Measurements from ENCODE around the genes PAEP and ENSG00000236543.

GRCh38 chr9:134215591-134216341, 79.9 kb downstream of the WDR5 start:
- PRO-cap: no peak
- RAMPAGE, long total RNA, 3 experiments: no peak in any of the 3 experiments

DNA sequence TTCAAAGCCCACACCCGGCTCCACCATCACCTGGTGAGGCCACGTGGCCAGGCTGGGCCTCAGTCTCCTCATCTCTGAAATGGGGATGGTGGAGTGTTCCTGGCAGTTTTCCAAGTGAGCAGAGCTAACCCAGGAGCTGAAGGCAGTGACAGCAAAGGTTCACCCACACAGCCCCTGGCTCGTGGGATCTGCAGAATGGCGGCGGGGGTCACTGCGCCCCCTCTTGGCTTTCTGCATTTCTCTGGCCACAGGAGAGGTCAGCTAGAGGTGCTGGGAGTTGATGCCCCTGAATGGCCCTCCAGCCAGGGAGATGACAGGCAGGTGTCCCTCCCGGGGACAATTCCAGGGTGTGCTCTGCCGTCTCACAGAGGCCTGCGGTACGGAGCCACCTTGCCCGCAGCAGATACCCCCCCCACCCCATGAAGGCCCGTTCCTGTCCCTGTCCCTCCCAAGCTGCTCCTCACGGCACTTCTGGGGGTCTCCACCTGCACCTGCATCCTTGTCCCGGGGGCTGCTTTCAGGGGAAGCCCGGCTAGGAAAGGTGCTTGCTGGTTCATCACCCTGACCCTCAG, 61.8 kb upstream of the RXRA start:
- PRO-cap: no peak
- RAMPAGE, long total RNA, 3 experiments: no peak in any of the 3 experiments

DNA sequence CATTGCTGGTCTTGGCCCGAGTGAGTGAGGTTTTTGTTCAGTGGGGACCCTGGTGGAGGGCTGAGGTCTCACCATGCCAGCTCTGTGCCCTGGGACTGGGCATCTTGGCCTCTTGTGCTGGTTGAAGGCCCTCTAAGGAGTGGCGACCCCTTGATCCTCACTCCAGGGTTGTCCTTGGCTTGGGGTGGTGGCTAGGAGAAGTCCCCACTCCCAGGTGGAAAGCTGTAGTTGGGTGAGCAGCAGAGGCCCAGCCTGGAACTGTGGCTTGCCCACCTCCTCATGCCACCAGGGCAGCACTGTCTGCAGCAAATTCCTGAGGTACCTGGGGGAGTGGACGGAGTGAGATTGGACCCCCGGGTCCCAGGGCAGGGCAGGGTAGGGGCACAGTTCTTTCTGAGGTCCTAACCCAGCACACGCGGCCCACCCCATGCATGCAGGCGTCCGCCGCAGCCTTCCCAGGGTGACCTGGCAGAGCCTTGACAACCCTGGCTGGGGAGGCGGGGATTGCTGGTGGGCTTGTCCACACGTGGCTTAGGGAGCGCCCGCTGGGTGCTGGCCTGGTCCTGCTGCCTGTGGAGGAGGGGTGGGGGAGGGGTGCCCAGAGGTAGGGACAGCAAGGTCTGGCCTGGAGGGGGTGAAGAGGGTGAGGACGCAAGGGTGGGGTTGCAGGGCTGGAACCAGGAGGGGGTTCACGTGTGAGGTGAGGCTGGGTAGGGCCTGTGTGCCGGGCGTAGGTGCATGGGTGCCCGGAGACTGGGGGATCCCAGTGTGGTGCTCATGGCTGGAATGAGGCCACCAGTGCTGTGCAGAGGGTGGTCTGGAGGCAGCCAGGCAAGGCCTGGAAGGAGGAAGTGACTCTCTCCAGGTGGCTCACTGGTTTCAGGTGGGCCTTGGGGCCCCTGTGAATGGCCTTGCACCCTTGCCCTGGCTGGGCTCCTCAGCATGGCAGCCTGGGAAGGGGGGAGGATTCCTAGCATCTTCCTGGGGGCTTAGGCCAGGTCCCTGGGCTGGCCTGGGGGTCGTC, 6.0 kb downstream of the RXRA start:
- PRO-cap: no peak
- RAMPAGE, long total RNA, 3 experiments: no peak in any of the 3 experiments

DNA sequence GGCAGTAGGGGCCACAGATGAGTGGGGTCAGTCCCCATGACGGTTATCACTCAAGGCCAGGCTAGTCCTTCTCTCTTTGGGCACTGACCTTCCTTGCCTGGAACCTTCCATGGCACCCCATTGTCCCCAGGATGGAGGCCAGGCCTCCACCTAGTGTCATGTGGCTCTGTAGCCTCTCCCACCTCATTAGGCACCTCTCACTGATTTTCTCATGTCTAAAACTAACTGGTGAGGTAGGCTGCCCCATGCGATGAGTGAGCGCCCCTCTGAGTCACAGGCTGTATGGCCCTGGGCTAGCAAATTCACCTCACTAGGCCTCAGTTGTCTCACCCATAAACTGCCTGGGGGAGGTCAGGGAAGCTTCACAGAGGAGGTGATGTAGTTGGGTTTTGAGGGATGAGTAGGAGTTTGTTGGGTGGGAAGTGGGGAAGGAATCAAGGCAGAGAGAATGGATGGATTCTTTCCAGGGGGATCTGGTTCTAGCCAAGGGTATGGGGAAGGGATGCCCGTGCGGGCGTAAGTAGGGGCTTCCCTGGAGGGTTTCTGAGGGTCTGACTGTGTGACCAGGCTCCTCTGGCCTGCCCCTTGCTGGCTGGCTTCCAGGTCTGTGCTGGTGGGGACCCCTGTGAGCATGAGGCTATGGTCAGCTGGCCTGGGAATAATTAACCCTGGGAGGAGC, 8.9 kb downstream of the RXRA start:
- PRO-cap: no peak
- RAMPAGE, long total RNA, 3 experiments: no peak in any of the 3 experiments

DNA sequence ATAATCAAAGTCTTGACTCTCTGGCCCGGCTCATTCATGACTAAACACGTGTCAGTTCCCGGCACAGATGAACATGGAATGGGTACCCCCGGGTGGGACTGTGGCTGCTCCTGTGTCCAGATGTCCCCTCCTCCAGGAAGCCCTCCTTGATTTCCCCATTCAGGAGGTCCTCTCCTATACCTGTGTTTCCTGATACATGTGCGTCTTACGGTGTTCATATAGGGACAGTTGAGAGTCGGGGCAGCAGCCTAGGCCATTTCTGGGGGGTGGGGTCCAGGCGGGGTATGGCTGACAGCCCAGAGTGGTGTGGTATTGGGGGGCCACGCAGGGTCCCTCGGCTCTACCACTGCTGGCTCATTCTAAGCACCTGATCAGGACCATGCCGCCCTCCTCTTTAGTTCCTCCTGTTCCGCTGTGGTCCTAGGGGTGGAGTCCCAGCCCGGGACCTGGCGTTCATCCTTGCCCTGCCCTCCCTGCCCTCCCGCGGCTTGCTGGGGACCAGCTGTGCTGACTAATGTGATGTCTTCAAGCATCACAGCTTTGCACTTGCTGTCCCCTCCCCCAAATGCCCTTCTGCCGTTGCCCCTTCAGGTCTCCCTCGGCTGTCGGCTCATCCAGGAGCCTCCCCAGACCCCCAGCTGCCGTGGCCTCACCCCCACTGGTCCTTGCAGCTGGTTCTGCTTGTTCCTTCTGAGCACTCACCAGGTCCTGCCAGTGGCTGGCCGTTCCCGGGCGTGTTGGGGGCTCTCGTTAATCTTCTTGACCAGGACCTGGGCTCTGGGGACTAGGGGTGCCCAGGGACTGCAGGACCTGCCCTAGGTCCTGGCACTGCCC, 19.8 kb downstream of the RXRA start:
- PRO-cap: bidirectional peak, plus-strand start at position 564 of the sequence, minus-strand start at position 396 of the sequence
- RAMPAGE, long total RNA, 3 experiments: no peak in any of the 3 experiments

- PRO-cap: bidirectional peak, plus-strand start at chr9:134373103, minus-strand start at chr9:134373005
- RAMPAGE, long total RNA, 3 experiments: no peak in any of the 3 experiments
Observed at GRCh38 chr9:134372547-134373478, 46.6 kb downstream of the RXRA start.

DNA sequence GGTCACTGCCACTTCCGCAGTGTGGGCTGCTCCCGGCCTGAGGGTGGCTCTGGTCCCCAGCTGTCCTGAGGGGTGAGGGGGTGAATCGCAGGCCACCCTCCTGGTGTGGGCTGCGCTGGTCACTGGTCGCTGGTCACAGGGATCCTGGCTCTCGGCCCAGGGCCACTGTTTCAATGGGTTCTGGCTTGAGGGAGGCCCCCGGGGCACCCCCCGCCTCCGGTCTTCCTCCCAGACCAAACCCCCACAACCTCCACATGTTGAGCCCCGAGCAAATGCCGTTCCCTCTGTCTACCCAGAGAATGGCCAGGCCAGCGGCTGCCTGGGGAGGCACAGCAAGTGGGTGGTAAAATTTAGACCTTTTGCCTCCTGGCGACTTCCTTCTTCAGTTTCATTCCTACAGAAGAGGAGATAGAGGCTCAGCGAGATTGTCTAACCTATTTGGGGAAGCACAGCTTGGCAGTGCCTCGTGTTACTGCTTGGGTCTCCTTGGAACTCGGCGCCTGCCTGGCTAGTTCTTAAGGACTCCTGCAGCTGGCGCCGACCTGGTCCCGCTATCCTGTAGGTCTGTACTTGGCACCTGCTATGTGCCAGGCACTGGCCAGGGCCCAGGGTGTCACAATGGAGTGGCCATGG, 48.2 kb downstream of the RXRA start:
- PRO-cap: bidirectional peak, plus-strand start at position 511 of the sequence, minus-strand start at position 488 of the sequence
- RAMPAGE, long total RNA, 3 experiments: no peak in any of the 3 experiments

DNA sequence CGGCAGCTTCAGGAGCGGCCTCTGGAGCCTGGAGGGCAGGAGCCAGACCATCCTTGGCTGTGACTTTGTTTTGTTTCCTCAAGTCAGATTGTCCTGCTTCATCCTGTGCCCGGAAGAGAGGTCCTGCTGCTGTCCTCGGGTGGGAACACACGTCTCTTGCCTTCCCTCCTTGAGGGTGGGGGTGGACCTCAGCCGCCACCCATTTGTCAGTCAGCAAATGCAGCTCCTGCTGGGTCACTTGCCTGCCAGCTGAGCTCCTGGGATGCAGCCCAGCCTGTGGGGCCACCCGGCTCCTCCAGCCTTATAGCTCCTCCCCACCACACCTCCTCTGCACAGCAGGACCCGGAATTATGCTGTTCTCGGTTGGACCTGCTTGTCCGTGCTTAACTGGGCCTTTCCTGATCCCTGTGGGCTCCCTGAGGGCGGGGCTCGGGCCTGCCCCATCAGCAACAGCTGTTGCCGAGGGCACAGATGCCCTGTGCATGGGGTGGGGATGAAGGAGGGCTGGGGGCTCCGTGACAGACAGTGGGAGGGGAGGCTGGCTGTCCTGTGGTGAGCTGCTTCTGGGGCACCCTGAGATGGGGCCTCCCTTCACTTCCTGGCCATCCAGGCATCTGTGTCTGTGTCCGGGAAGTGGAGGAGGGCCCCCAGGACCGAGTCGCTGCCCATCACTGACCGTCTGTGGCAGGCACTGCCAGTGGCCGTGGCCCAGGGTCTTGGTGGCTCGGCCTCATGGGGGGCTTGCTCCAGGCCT, 52.8 kb downstream of the RXRA start:
- PRO-cap: bidirectional peak, plus-strand start at position 333 of the sequence, minus-strand start at position 158 of the sequence
- RAMPAGE, long total RNA, 3 experiments: no peak in any of the 3 experiments

- PRO-cap: bidirectional peak, plus-strand start at chr9:134439748, minus-strand start at chr9:134439506
- RAMPAGE, long total RNA, 3 experiments: start-site peak on the plus strand in 1 of 3 experiments, at chr9:134439463-134439593 at its widest, 27 reads per replicate
Observed at GRCh38 chr9:134439265-134440081, 113.2 kb downstream of the RXRA start.

DNA sequence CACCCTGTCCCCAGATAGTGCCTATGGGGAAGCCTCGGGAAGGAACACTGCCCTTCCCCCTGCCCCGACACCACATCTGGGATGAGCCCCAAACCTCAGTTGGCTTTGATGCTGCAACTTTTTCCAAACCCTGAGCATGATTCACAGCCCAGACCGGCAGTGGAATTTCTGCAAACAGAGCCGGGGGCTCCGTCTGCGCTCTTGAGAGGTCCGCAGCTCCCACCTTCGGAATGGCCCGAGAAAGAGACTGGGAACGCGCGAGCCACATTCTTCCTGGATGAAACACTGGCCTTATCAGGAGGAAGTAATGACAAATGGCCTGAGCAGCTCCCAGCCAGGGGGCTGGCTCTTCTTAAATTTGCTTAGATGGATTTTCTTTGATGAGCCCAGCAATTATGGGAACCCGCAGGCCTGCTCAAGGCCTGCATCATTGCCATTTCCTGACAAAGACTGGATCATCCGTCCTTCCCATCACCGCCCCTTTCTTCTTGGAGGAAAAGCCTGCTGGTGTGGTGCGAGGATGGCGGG, 39.0 kb upstream of the COL5A1 start:
- PRO-cap: no peak
- RAMPAGE, long total RNA, 3 experiments: no peak in any of the 3 experiments

DNA sequence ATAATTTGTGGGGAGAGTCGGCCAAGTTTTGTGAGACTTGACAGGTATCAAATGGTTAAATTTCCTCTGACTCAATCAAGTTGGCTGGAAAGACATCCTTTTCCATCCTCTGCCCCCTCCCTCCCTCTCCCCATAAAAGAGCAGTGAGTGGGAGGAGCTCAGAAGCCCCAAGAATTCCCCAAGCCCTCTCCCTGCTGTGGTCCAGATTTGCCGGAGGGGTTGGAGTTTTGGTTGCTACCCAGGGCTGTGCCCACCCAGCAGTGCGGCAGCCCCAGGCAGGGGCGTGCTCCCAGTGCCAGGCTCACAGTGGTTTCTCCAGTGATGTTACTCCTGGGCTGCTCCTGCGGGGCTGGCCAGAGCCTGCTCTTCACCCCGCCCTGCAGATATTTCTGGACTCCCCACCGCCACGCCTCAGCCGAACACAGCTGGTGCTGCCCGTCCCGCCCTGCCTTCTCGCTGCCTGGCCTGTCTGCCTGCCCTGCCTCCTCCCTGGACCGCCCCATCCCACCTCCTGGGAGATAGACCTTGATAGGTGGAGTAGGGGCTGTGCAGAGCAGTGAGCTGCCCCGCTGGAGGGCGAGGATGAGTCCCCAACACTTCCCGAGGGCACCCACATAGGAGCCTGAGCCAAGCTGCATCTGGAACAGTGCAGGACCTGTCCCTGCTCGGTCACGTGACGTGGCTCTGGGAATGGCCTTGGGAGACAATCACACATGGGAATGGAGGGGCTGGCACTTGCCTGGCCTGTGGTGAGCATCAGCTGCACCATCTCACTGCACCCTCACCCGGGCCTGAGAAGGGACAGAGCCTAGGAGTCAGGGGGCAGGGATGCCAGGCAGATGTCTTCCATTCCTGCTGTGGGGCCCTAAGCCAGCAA, 3.5 kb downstream of the COL5A1 start:
- PRO-cap: bidirectional peak, plus-strand start at position 161 of the sequence, minus-strand start outside the sequence
- RAMPAGE, long total RNA, 3 experiments: no peak in any of the 3 experiments

- PRO-cap: unidirectional peak, plus-strand start at chr9:134896413
- RAMPAGE, long total RNA, 3 experiments: no peak in any of the 3 experiments
Observed at GRCh38 chr9:134895848-134896700, 15.5 kb downstream of the FCN2 start.

GRCh38 chr9:135103336-135103674, 15.8 kb downstream of the OLFM1 start:
- PRO-cap: bidirectional peak, plus-strand start at chr9:135103434, minus-strand start at chr9:135103222
- RAMPAGE, long total RNA, 3 experiments: no peak in any of the 3 experiments

DNA sequence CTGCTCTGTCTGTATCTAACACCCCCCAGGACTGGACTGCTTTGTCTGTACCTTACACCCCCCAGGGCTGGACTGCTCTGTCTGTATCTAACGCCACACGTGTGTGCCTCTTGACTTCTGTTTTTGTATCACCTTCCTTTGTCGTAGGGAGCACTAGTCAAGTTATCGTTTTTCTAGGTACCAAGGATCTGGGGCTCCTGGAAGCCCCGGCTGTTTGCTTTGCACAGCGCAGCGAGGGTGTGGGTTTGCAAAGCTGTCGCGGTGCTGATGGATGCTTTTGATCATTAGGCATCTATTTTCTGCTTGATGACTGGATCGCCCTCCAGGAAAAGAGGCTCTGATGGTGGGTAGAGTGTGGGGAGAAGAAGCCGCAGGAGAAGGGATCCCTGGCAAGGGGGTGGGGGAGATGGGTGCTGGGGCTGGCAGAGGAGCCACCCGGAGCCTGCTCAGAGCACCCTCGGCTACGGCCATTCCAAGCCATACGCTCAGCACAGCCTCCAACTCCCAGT, 21.7 kb downstream of the OLFM1 start:
- PRO-cap: no peak
- RAMPAGE, long total RNA, 3 experiments: no peak in any of the 3 experiments

DNA sequence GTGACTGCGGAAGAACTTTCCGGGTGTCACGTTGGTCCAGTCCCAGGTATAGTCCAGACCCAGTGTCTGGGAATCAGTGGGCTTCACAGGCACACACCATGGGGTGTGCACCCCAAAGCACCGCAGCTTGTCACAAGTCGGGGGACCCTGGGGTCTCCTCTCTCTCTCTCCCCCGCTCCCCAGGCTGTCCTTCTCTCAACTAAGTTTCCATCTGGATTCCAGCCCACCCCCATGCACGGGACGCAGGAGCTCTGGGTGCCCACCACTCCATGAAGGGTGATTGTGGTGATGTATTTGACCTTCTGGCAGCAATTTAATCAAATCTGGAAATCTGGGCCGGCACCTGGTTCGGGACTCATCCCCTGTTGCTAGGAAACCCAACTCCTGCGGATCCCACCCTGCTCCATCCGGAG, 106.0 kb upstream of the PPP1R26 start:
- PRO-cap: no peak
- RAMPAGE, long total RNA, 3 experiments: no peak in any of the 3 experiments

- PRO-cap: no peak
- RAMPAGE, long total RNA, 3 experiments: no peak in any of the 3 experiments
Observed at GRCh38 chr9:135486527-135487017, 7.0 kb downstream of the PPP1R26 start.

- PRO-cap: no peak
- RAMPAGE, long total RNA, 3 experiments: no peak in any of the 3 experiments
Observed at GRCh38 chr9:135501567-135501983, 1.1 kb downstream of the MRPS2 start.

DNA sequence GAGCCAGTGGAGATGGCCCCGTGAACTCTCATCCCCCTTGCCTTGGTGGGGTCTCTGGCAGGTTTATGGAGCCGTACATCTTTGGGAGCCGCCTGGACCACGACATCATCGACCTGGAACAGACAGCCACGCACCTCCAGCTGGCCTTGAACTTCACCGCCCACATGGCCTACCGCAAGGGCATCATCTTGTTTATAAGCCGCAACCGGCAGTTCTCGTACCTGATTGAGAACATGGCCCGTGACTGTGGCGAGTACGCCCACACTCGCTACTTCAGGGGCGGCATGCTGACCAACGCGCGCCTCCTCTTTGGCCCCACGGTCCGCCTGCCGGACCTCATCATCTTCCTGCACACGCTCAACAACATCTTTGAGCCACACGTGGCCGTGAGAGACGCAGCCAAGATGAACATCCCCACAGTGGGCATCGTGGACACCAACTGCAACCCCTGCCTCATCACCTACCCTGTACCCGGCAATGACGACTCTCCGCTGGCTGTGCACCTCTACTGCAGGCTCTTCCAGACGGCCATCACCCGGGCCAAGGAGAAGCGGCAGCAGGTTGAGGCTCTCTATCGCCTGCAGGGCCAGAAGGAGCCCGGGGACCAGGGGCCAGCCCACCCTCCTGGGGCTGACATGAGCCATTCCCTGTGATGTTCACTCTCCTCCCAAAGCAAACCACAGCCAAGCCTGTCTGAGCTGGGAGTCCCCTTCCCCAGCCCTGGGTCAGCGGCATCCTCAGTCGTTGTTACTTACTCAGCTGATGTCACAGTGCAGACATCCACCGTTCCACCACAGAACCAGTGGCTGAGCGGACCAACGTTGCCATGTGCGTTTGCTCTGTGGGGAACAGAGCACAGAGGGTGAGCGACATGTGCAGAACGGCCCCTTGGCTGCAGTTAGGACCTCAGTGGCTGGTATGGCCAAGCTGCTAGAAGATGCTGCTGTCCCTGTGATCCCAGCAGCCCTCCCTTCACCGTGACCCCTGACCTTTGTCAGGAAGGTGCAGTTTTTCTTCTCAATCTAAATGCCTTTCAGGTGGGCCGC, 3.3 kb downstream of the MRPS2 start:
- PRO-cap: no peak
- RAMPAGE, long total RNA, 3 experiments: no peak in any of the 3 experiments

- PRO-cap: no peak
- RAMPAGE, long total RNA, 3 experiments: no peak in any of the 3 experiments
Observed at GRCh38 chr9:135561392-135561821, at the start of gene PAEP. PAEP (plus strand) TSS chr9:135561756.

- PRO-cap: no peak
- RAMPAGE, long total RNA, 3 experiments: no peak in any of the 3 experiments
Observed at GRCh38 chr9:135613710-135614434, at the start of gene ENSG00000236543. ENSG00000236543 (plus strand) TSS chr9:135614183.